CD14-positive monocyte (primary cell): ENCODE measurements around the gene RAB20.

DNA sequence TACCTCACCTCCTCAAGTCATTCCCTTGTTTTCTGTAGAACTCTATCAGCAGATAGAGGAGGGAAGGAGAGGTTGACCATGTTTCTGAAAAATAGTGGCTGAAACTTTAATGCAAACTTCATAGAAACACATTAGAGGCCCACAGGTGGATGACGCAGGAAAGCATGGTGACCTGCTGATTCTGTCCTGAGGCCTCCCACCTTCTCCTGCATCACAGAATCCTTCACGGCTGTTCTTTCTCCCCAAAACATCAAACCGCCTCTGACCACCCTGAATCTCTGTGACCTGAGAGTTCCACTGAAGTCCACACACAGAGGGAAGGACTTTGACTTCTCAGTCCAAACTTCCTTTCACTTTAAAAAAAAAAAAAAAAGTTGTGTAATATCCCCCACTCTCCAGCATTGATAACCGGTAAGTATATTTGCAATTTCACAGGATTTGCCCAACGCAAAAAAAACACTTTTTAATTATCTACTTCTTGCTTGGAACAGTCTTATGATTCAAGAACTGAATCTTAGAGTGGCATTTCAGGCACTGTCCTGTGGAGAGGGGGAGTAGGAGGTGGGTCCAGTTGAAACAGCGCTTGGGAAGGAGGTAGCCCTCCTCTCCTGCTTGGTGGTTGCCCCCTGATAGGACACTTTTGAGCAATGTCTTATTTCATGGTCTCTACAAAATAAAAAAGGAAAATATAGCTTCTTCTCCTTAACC lies 259.5 kb upstream of the IRS2 start:
- CAGE, long polyA plus RNA: no peak

DNA sequence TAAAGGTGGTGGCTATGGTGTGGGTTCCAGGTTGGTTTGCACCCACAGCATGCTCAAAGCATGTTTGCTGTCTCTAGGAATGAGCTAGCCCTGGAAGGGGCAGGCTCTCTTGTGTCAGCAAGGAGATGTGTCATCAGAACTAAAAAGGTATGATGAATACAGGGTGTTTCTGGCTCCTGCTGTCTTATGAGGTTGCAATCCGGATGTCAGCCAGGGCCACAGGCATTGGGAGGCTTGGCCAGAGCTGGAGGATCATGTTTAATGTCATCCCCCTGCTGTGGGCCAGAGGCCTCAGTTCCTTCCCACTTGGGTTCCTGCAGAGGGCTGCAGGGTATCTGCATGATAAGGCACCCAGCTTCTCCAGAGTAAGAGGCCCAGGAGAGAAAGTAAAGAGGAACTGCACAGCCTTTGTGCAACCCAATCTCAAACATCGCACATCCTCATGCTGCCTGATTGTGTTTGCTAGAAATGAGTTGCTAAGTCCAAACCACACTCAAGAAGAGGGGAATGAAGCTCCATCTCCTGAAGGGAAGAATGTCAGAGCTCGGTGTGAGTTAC lies 193.6 kb downstream of the COL4A1 start:
- CAGE, long polyA plus RNA: no peak

- CAGE, long polyA plus RNA: no peak
These were observed 93.1 kb downstream of the COL4A1 start for GRCh38 chr13:110213844-110214221.

- CAGE, long polyA plus RNA: no peak
These were observed 62.8 kb downstream of the COL4A1 start for GRCh38 chr13:110244087-110244696.

DNA sequence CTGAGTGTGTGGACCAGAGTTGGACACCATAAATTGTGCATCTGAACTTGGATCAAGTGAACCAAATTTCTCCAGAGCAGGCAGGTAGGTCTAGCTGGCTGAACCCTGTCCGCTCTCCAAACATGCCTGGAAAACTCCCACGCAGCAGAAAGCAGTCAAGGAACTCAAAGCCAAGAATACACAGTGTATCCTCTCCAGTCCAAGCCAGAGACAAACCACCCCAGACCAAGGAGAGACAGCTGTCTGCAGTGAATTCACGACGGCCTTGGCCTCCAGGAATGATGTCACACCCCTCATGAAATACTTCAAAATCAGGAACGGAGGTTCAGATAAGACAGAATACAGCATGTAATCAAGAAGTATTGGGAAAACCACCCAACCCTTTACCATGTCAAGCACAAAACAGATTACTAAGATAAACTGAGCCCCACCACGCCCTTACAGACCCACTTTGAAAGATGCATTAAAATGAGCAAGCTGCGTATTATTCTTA lies 44.0 kb downstream of the COL4A1 start:
- CAGE, long polyA plus RNA: no peak

DNA sequence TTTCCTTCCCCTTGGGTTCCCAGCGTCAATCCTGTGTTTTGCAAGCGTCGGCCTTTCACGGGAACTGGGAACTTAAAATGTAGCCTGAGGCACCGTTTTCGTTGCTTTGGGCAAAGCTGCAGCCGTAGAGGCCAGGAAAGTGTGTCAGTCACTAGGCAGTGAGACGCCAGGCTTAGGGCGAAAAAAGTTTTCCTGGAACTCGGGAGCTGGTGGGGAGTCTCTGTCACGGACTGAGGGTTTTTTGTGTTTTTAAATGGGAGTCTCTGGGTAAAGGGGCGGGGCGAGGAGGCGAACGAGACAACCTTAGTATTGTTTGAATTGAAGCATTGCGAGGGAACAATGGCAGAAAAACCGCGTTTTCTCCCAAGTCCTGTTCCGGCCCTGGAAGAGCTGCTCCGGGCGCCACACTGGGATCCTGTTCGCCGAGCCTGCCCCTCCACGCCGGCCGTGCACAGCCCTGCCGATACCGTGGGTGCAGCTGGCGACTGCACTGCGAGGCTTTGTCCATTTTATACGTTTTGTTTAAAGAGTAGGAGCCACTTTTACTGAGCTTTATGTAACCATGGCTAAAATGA lies 1.3 kb downstream of the COL4A2 start:
- CAGE, long polyA plus RNA: no peak

DNA sequence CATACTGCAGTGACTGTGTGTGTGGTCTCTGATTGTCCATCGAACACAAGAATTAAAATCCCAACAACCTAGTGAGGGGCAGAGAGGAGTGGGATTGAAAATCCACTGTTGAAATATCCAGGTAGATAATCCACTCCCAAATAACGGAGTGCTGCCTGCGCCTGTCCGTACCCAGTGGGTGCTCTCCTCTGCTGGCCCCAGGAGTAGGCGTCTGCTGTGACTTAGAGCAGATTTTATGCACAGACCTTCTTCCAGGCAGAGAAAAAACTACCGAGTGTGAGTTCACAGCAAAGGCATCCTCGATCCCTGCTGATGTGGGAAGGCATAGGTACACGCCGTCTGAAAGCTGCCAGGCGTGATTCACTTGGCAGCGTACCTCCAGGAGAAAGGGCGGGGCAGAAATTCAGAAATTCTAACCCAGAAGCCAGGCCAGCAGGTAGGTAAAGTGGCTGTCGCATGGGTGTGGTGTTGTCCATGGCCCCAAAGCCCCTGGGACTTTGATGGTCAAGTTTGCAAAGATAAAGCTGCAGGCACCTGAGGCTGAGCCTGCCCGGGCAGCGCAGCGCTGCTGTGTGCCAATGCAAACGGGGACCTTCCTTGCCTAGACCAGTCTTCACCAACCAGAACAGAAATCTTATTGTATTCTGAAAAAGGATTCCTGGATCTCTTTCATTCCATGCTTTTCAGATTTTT lies 36.2 kb downstream of the COL4A2 start:
- CAGE, long polyA plus RNA: no peak

- CAGE, long polyA plus RNA: no peak
These were observed 54.3 kb downstream of the COL4A2 start for GRCh38 chr13:110361014-110362209.

- CAGE, long polyA plus RNA: no peak
These were observed 85.2 kb downstream of the COL4A2 start for GRCh38 chr13:110392168-110392821.

DNA sequence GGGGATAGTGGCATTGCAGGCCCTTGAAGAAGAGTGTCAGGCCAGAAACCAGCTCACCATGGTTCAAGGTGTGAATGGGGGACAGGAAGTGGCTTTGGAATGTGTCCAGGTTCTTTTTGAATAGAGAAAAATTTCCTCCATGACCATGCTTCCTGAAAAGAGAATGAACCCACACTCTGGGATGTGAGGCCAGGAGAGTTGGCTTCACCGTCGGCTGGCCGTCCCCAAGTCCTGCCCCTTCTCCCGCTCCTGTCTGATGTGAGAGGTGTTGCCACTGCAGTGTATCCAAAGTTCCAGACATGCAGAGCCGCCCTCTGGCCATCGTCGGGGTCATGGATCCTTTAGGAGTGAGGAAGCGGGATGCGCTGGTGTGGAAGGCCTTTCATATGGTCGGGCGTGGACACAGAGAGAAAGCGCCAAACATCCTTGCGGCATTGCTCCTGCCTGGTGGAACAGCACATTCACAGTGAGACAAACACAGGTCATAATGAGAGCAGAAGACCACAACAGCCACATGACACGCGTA lies 101.2 kb downstream of the COL4A2 start:
- CAGE, long polyA plus RNA: no peak

DNA sequence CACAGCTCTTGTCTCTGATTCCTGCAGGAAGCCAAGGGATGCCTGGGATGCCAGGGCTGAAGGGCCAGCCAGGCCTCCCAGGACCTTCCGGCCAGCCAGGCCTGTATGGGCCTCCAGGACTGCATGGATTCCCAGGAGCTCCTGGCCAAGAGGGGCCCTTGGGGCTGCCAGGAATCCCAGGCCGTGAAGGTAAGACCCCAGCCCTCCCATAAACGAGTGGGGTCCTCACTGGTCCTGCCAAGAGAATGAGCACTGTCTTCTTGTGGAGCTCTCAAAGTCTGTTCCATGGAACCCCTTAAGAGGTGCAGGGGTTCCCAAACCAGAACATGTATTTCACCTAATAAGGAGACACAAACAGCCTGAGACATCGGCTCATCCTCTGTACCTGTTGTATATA lies 83.5 kb downstream of the RAB20 start:
- CAGE, long polyA plus RNA: no peak

DNA sequence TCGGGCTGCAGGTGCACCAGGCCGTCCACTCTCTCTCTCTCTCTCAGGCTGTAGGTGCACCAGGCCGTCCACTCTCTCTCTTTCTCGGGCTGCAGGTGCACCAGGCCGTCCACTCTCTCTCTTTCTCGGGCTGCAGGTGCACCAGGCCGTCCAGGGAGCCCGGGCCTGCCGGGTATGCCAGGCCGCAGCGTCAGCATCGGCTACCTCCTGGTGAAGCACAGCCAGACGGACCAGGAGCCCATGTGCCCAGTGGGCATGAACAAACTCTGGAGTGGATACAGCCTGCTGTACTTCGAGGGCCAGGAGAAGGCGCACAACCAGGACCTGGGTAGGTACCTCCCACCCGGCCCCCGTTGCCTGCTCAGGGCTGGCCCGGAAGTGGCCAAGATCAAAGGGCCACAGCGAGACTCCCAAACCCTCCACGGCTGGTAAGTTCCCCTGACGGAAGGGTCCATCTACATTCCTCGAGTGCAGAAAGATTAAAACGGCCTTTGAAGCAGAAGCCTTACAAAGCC lies 55.2 kb downstream of the RAB20 start:
- CAGE, long polyA plus RNA: no peak

DNA sequence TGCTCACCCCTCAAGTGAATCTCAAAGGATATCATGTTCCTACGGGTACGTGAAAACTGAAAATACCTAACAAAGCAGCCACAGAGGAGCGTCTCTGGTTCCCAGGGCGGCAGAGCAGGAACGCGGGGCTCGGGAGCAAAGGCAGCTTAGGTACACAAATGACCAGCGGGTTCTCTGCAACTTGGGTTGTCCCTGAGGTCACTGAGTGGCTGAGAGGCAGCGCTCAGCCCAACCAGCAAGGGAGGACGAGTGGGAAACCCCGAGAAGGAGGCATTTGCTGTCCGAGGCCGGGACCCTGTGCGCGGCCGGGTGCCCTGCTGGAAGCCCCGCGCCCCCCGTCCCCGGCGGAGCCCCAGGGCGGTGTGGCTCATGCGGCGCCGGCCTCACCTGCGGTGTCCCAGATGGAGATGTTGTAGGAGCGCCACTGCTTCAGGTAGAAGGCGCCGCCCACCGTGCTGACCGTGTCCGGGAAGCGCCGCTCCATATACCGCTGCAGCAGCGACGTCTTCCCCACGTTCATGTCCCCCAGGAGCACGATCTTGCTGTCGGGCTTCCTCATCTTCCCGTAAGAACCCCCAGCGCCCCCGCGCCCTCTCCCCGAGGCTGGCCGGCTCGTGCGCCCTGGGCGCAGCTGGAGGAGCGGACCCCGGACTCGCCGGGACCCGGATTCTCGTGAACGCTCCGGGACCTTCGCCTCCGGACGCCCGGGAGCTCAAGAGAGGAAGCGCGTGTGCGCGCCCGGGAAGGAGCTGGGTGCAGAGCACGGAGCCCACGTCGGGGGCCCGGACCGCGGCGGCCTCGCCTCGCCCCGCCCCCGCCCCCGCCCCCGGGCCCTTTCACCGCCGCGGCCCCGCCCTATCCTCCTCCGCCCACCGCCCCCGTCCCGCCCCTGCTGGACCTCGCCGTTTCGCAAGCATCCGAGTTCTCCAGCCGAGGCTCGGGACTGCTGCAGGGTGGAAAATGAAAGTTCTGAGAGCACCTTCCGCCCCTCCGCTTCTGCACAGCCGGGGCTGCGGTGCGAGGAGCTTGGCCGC lies at the start of gene RAB20:
Gene RAB20 (minus strand): TSS at position 762 of the 1,034 bp plus-strand sequence.
- CAGE, long polyA plus RNA: start-site peak on the minus strand centred at position 735 of the sequence, 86 bp wide, 135 and 226 reads in 2 replicates

DNA sequence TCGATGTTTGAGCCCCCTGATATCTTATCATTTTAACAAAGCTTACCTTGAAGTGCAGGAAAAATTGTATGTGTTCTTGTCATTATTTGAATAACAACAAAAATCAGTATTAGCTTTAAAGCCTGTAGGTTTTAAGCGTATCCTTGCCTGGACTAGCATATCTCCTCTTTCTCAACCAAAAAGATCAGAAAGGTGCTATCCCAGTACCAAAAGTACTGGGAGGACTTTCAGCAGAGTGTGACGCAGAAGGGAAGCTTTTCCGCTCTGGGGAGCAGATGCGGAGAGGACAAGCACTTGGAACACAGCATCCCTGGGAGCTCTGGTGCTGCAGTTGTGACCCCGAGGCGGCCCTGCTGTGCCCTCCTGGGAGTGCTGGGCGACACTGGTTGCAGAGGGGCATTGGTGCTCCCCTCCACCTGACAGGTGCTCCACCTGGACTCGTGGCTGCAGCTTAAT lies 3.3 kb downstream of the NAXD start:
- CAGE, long polyA plus RNA: no peak

DNA sequence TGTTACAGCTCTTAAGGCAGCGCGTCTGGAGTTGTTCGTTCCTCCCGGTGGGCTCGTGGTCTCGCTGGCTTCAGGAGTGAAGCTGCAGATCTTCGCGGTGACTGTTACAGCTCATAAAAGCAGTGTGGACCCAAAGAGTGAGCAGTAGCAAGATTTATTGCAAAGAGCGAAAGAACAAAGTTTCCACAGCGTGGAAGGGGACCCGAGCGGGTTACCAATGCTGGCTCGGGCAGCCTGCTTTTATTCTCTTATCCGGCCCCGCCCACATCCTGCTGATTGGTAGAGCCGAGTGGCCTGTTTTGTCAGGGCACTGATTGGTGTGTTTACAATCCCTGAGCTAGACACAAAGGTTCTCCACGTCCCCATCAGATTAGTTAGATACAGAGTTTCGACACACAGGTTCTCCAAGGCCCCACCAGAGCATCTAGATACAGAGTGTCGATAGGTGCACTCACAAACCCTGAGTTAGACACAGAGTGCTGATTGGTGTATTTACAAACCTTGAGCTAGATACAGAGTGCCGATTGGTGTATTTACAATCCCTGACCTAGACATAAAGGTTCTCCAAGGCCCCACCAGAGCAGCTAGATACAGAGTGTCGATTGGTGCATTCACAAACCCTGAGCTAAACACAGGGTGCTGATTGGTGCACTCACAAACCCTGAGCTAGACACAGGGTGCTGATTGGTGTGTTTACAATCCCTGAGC lies 17.0 kb downstream of the NAXD start:
- CAGE, long polyA plus RNA: no peak

DNA sequence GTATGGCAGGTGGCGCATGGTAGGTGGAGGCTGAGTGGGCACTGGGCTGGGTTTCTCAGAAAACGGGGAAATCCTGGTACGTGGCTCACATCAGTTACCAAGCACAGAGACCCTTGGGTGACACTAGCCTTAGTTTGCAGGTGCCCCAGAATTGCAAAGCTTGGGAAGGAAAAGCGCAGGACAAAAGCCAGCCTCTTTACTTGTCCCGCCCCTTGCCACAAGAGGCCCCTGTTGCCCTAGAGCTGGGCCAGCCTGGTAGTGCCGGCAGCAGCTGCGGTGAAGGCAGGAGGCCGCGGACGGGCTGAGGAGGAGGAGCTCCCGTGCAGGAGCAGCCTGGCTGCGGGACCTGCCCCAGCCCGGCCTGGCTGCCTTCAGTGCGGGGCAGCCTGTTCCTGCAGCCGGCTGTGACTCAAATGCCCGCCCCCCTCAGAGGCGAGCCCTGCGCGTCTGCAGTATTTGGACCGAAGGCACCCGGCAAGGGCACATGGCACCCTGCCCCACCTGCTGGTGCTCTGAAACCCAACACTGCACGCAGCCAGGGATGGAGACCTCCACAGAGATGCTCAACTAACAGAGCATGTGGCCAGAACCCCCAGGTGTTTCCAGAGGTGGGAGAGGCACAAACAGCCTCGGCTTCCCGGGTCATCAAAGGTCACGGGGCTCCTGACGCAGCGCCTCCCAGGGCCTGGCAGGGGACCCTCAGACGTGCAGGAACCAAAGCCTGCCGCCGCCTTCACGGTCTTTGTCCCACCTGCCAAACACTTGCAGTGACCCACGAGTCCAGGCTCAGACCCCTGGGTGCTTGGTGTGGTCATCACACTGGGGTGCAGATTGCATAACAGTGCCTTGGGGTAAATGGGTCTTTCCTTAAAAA lies 29.7 kb downstream of the NAXD start:
- CAGE, long polyA plus RNA: no peak

- CAGE, long polyA plus RNA: no peak
These were observed 31.5 kb downstream of the NAXD start for GRCh38 chr13:110646802-110647364.

- CAGE, long polyA plus RNA: no peak
These were observed 29.2 kb downstream of the CARS2 start for GRCh38 chr13:110676533-110677384.

DNA sequence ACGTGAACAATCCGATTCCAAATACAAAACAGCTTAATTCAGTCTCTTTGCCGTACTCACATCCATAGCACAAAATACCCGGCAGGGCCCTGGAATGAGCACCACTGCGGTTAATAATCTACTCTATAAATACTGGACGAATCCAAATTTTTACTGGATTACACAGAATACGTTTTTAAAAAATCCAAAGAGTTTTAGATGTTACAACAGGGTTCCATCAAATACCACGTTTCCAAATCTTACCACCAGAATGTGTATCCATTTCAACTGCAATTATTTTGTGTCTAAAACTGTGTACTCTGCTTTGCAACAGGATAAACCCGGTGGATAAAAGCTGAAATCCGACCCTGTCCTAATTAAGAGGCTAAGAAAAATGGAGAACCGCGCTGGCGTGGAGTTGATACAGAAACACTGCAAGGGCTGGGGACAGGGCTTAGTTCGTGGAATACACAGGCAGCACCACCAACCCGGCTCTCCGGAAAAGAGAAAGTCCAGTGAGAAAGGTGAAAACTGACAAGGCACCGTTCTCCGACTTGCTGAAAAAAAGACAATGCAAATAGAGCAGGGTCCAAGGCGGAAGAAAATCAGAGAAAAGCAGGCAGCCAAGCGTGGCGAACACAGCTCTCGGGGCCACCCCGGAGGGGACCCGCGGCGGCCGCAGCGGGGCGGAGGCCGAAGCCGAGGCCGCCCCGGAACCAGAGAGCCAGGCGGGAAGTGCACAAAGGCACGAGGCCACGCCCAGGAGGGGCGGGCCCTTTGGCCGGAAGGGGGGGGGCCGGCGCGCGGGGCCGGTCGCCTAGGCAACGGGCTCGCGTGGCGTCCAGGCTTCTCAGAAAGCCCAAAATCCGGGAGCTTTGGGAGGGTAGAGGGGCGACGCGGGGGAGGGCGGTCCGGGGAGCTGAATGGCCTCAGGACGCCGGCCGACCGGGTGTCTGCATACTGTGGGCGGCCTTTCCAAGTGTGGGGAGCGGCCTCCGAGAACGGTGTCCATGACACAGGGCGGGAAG lies 1.4 kb upstream of the ING1 start:
- CAGE, long polyA plus RNA: no peak

DNA sequence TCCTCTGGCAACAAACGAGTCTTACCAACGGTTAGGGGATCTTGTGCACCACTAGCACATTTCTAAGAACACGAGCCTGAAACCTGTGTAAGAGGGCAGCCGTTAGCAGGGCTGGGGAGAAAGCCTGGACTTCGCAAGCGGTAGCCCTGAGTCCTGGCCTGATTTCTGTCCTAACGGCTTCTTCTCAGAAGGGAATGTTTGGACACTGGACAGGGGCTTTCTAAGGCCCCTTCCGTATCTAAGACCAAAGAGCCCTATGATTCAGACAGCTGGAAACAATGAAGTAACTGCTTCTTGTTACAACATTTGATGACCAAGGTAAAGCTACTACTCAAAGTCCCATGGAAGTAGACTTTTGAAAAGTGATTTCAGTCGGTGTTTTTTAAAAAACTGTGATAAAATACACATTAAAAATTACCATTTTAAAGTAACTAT lies 2.2 kb downstream of the ANKRD10 start:
- CAGE, long polyA plus RNA: no peak